H7 (cell line): ENCODE data around the genes TNNT3 and ASCL2.

- RAMPAGE, long total RNA = no peak
Observed at GRCh38 chr11:1748941-1749598, 1.3 kb downstream of the IFITM10 start.

DNA sequence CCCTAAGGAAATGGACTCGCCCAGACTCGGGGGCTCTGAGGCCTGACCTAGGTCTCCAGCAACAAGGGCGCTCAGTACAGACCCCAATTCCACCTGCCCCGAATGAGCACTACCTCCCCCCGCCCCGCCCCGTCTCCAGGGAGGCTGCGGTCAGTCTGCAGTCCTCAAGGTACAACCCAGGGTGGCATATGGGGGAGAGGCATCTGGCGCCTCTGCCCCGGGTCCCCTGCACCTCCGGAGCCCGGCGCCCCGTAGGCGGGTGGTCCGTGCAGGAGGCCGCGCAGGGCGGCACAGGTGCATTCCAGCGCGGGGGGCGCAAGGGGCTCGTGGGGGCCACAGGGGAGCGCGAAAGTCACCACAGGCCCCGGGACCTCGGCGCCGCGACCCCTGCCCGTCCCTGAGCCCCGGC lies 354 bp downstream of the CTSD start:
- RAMPAGE, long total RNA = no peak

DNA sequence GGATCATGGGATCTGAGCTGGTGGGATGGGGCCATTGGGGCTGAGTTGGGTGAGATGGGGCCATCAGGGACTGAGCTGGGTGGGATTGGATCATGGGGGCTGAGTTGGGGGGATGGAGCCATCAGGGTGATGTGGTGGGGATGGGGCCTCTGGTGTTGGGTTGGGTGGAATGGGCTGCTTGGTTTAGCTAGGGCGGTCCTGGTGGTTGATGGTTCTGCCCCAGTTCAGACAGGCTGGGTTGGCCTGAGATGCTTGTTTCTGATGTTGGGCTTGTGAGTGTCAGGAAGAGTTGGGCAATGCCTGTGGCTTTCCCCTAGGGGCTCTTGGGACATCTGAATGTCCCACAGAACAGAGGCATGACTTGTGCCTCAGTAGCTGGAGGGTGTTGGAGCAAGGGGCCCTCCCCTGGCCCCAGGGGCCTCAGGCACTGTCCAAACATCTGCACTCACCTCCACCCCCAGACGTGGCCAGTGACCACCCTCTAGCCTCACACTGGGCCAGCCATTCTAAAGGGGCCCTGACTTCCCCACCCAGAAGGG lies 14.0 kb upstream of the CTSD start:
- RAMPAGE, long total RNA = no peak

- RAMPAGE, long total RNA = no peak
Observed at GRCh38 chr11:1826519-1827011, 8.2 kb upstream of the SYT8 start.

- RAMPAGE, long total RNA = no peak
Observed at GRCh38 chr11:1827012-1827714, 7.6 kb upstream of the SYT8 start.

GRCh38 chr11:1837851-1838169 lies 971 bp upstream of the TNNI2 start:
- RAMPAGE, long total RNA = no peak

- RAMPAGE, long total RNA = no peak
Observed at GRCh38 chr11:1865304-1865643, 12.4 kb downstream of the LSP1 start.

- RAMPAGE, long total RNA = no peak
Observed at GRCh38 chr11:1866592-1866817, 13.6 kb downstream of the LSP1 start.

DNA sequence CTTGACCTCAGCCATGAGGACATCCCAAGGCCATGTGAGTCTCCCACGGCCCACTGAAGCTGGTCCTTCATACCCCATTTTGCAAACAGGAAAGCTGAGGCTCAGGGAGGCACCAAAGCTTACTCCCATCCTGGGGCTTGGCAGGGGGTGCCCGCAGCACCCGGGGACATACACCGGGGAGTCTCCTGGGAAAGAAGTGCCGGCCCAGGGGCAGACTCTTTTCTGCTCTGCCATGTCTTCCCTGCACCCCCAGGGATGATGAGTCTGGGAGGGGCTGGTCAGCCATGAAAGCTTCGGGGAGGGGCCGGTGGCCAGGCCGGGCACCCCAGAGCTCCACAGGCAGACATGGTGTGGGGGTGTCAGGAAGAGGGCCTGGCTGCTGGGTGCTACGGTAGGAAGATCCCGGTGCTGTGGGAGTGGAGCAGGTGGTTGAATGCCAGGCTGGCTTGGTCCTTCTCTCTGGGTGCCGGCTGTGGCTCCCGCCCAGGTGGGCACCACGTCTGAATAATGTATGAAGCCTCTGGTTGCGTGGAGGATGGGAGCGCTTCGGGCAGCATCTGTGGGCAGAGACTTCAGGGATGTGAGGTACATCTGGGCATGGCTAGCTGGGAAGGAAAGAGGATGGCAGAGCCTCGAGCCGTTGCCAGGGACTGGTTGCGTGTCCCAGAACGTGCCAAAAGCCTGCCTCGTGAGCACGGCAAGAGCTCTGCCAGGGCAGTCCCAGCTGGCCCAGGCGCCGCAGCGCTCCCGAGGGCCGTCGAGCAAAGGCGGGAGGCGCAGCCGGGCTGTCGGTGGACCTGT lies 17.5 kb downstream of the LSP1 start:
- RAMPAGE, long total RNA = no peak

- RAMPAGE, long total RNA = no peak
Observed at GRCh38 chr11:1890788-1891179, 911 bp downstream of the PRR33 start.

DNA sequence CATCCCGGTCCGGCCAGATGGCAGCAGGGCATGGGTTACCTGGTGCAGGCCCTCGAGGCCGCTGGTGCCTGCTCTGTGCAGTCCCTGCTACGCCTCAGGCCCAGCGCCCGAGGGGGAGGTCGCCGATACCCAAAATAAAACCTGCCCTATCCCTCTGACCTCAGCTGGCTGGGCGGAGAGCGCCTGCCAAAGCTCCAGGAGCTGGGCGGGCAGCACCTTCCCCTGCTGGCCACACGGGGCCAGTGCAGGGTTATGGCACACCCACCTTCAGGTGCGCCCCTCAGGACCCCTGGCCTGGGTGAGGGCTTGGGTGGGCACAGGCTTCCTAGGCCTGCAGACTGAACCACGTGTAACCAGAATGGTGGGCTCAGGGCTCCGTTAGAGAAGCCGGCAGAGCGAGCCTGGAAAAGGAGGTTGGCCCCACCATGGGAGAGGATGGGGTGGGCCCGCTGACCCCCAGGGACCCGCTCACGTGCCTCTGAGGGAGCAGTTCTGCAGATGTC lies 1.9 kb upstream of the TNNT3 start:
- RAMPAGE, long total RNA = no peak

DNA sequence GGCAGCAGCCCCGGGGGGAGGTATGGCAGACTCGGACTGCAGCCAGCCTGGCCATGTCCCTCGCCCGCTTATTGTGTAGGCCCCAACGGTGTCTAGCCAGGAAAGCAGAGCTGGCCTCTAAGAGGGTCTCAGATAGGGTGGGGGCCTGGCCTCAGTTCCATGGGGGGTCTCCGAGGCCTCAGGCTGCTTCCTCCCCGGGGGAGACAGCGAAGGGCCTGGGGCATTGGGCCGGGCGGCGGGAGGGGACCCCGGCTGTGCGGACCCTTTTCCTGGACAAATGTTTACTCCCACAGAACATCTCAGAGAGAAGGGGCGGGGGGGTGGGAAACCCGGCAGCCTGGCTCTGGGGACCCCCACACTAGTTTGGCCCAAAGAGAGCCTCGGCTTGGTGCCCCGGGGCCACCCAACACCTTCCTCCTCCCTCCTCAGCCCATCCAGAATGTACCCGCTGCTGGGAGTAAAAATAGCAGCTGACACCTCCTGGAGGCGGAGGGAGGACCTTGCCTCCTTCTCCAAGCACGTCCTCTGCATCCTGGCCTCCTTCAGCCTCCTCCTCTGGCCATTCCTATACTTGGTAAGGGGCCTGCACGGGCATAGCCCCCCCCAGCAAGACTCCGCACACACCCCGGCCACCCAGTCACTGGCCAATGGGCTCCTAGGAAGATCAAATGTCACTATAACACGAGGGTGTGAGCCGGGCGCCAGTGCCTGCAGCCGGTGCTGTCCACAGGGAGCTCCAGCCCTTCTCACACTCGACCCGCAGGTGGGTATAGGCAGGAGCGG lies at the start of gene TNNT3:
TSS of gene TNNT3 (plus strand) at position 704 of the 783 bp plus-strand sequence.
- RAMPAGE, long total RNA = no peak

DNA sequence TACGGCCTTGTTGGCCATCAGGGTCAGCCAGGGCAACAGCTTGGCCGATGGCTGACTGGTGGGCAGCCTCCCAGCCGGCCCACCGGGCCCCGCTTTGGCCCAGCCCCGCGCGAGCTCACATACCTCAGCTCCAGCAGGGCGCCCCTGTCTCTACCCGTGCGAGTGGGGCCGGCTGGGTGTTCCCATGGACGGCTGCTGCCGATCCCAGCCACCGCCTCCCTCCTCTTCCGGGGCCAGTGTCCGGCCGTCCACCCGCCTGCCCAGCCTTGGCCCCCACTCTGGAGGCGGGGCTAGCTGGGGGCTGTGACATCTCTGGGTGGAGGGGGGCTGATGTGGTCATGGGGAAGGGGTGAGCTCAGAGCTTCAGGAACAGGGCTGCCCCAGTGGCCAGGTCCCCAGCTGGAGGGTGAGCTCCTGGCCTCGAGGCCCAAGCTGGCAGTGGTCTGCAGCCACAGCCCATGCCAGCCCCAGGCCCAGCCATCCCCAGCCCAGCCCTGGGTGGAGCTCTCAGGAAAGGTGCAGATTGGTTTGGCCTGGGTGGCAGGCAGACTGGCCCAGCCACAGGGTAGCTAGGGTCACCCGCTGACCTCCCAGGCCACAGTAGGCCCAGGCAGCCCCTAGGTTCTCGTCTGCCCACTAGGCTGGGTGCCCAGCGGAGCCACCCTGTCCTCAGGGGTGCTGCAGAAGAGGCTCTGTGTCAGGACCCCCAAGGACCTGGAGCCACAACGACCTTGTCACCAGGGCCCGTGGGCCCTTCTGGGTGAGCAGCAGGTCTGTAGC lies 2.7 kb downstream of the INS start:
- RAMPAGE, long total RNA = no peak

GRCh38 chr11:2202380-2202962 lies 30.9 kb upstream of the TH start:
- RAMPAGE, long total RNA = no peak

DNA sequence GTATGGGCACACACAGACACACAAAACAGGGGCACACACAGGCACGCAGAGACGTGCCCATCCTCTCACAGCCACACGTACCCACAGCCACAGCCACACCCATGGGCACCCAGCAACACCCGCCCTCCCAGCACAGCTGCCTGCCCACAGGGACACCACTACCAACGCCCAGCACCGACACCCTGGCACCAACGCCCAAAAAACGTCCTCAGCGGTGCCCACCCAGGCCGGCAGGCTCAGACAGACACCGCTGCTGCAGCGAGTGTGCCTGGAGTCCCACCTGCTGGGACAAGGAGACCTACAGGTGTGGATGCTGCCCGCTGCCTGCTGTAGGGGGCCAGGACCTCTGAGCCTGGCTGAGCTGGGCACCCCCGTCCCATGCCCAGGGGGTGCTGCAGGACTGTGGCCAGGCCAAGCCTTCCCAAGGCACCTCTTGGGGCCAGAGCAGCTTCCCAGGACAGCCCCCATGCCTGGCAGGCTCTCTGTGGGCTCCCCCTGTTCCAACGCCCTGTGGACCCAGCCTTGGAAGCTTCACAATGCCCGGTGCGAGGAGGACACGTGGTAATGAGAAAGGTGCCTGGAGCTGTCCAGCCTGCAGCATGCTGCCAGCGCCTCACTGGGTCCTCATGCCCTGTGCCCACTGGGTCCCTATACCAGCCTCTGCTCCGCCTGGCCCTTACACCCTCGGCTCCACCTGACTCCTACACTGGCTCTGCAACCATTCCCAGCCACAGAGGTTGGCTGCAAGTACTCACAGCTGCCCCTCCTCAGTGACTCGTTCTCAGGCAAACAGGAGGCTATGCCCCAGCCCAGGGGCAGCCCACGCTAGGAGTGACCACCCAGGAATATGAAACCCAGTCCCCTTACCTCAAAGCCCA lies 45.8 kb upstream of the TH start:
- RAMPAGE, long total RNA = no peak

GRCh38 chr11:2270328-2271550 lies at the start of gene ASCL2:
Gene ASCL2, minus strand, starts transcription at chr11:2270588.
- RAMPAGE, long total RNA = no peak

DNA sequence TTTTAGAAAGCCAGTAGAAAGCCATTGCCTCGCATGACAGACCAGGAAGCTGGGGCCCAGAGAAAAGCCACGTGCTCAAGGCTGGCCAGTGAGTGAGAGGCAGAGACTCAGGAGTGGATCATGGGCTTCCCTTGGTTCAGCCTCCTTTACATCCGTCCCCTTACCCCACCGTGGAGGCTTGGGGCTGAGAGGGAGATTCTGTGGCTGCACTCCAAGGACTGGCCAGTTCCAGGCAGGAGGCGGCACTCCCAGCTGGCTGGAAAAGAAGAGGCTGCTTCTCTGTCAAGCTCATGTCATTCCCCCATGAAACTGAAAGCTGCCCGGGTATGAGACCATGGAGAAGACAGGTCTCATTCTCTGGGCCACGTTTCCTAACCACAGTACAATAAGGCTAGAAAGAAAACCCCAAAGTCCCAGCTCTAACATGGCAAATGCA lies 6.6 kb upstream of the ASCL2 start:
- RAMPAGE, long total RNA = no peak

DNA sequence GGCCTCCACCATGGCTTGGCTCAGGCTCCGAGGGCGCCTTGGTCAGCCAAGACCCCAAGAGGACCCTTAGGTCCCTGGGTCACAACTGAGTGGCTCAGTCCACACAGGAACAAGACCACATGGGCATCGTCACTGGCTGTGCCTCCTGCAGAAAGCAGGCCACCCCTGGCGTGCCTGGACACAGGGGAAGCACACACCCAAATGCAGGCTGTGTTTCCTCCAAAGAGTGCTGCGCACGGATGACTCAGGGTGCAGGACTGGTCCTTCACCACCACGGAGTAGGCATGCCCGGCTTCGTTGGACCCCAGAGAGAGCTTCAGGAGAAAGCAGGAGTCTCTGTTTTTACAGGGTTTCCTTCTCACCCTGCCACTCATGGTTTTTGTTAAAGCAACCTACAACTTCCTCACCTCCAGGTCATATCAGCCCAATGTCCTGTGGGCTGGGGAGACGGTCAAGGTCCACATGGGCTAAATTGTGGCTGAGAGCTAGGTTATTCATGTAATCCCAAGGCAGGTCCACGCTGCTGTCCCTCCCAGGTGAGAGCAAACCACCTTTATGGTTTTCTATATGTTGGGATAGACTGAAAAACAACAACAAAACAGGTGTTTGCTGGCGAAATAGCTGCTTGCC lies 19.3 kb downstream of the TSPAN32 start:
- RAMPAGE, long total RNA = no peak

- RAMPAGE, long total RNA = no peak
Observed at GRCh38 chr11:2389101-2389592, 11.4 kb upstream of the TSSC4 start.

GRCh38 chr11:2445946-2446580 lies 1.3 kb downstream of the KCNQ1 start:
- RAMPAGE, long total RNA = no peak